ENCODE results near the genes TCAP, PNMT and GRB7.

DNA sequence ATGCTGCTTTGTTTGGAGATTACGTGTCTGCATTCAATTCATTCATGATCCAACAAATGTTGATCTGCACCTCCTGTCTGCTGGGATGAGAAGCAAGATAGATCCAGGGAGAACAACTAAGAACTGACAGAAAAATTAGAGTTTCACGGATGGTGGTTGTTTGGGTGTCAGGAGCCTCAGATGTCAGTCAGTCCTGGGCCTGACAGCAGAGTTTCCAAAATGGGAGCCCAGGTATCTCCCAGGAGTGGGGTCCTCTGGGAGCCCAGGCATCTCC is 25.8 kb downstream of the LASP1 start:
- RAMPAGE, long total RNA: no peak
- RRBS: no CpG with 5 or more reads among the region's 2 CpGs

GRCh38 chr17:38898078-38898607 is 28.3 kb downstream of the LASP1 start:
- RAMPAGE, long total RNA: no peak
- RRBS: no CpG with 5 or more reads among the region's 13 CpGs

DNA sequence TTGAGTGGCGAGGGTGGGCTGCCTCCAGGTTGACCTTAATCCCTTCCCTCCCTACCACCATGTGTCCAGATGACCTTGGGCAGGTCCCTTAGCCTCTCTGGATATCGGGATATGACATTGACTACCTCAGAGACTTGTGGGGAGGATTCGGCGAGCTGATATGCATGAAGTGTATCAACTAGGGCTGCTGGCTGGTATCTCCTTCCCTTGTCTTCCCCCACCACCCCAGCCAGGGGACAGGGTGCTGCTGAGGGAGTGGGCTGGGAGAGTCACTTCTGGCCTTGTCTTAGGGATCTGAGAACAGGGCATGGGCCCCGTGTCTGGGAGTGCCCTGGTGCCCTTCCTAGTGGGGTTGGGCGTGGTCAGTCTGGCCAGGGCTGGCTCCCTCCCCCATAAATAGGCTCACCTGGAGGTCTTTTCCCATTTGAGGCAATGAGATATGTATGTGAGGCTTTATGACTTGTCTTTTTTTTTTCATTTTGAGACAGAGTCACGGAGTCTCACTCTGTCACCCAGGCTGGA is 41.5 kb downstream of the LASP1 start:
- RAMPAGE, long total RNA: no peak
- RRBS: no CpG with 5 or more reads among the region's 7 CpGs

DNA sequence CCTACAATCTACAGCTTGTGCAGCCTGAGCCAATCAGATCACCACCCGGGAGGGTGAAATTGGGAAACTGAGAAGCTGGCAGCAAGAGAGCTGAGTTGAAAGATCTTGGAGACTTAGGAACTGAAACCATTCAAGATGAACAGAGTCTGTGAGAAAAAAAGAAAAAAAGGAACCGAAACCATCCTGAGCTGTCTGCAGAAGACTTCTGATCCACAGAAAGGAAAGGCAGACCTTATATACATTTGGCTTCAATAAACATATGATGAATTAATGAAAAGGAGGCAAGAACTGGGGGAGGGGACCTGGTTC is 32.7 kb downstream of the PLXDC1 start:
- RAMPAGE, long total RNA: no peak
- RRBS: no CpG with 5 or more reads among the region's 2 CpGs

GRCh38 chr17:39217776-39218303 is 7.9 kb downstream of the STAC2 start:
- RAMPAGE, long total RNA: no peak
- RRBS: no CpG with 5 or more reads among the region's 20 CpGs

GRCh38 chr17:39238115-39238563 is 12.4 kb upstream of the STAC2 start:
- RAMPAGE, long total RNA: no peak
- RRBS: no CpG with 5 or more reads among the region's 4 CpGs

DNA sequence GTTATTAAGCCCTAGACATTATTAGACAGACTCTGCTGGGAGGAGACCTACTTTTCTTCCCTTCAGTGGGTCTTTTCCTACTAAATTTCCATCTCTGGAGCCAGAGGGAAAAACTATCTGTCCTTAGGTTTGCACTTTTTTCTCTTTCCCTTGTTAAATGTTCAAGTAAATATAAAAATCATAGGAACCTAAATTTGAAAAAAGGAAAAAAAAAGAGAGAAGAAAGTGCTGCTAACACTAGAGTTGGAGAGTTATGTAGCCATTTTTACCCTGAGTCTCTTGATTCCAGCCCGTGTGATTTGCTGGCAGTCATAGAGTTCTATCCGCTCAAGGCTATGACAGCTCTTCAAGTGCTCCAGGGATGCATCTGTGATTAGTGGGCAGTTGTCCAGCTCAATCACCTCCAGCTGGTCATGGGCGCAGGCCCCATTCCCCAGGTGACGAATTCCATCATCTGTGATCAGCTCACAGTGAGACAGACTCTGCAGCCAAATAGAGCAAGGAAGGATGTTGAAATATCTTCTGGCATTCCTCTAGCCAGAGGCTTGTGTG is 38.2 kb upstream of the STAC2 start:
- RAMPAGE, long total RNA: no peak
- RRBS: no CpG with 5 or more reads among the region's 4 CpGs

- RAMPAGE, long total RNA: no peak
- RRBS: no CpG with 5 or more reads among the region's 6 CpGs
Measured at GRCh38 chr17:39405332-39406321, 4.2 kb upstream of the FBXL20 start.

DNA sequence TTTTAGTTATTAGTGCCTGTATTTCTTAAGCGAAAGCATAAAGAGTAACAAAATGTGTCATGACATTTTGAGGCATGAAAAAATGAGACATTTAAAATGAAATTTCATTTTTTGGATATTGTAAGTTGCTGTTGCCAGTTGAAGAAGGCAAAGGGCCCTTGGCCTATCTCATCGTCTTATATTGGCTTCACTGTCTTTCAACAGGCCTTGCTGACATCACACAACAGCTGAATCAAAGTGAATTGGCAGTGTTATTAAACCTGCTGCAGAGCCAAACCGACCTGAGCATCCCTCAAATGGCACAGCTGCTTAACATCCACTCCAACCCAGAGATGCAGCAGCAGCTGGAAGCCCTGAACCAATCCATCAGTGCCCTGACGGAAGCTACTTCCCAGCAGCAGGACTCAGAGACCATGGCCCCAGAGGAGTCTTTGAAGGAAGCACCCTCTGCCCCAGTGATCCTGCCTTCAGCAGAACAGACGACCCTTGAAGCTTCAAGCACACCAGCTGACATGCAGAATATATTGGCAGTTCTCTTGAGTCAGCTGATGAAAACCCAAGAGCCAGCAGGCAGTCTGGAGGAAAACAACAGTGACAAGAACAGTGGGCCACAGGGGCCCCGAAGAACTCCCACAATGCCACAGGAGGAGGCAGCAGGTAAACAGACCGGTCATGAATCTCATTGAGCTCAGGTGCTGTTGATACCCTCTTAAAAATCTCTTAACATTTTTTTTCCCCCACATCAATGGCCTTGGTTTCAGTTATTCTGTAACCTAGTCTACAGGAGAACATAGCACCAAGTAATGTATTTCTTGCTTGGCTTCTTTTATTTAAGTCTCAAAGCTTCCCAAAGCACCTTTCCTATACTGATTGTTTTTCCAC is 64.6 kb downstream of the CDK12 start:
- RAMPAGE, long total RNA: no peak
- RRBS: no CpG with 5 or more reads among the region's 7 CpGs

GRCh38 chr17:39617299-39618470 is 9.1 kb upstream of the PPP1R1B start:
- RAMPAGE, long total RNA: no peak
- RRBS: under 1% methylated on average over 54 of the region's 92 CpGs

- RAMPAGE, long total RNA: no peak
- RRBS: no CpG with 5 or more reads among the region's 3 CpGs
Measured at GRCh38 chr17:39664662-39665098, 469 bp upstream of the TCAP start.

GRCh38 chr17:39665099-39665541 is at the start of gene TCAP:
TSS of gene TCAP (plus strand) at chr17:39665349.
- RAMPAGE, long total RNA: no peak
- RRBS: 74% methylated on average over 3 of the region's 12 CpGs

DNA sequence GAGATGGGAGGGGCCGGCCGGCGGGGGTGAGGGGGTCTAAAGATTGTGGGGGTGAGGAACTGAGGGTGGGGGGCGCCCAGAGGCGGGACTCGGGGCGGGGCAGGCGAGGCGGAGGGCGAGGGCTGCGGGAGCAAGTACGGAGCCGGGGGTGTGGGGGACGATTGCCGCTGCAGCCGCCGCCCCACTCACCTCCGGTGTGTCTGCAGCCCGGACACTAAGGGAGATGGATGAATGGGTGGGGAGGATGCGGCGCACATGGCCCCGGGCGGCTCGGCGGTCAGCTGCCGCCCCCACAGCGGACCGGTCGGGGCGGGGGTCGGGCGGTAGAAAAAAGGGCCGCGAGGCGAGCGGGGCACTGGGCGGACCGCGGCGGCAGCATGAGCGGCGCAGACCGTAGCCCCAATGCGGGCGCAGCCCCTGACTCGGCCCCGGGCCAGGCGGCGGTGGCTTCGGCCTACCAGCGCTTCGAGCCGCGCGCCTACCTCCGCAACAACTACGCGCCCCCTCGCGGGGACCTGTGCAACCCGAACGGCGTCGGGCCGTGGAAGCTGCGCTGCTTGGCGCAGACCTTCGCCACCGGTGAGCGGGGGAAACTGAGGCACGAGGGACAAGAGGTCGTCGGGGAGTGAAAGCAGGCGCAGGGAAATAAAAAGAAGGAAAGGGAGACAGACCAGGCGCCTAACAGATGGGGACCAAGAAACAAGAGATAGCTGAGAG is at the start of gene PNMT:
Gene PNMT, plus strand, starts transcription at position 355 of the 717 bp plus-strand sequence.
- RAMPAGE, long total RNA: no peak
- RRBS: 1% methylated on average over 16 of the region's 75 CpGs

DNA sequence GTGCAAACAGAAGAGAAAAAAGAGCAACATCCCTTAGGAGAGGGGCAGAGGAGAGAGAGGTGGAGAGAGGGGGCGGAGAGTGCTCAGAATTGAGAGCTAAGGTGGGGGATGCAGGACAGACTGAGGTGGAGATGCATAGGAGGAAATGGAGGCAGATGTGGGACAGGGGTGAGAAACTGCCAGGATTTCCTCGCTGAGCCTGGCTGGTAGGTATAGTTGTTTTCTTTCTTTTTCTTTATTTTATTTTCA is 487 bp downstream of the PNMT start:
- RAMPAGE, long total RNA: no peak
- RRBS: no CpG with 5 or more reads among the region's 2 CpGs

GRCh38 chr17:39674753-39675406 is 6.6 kb downstream of the PNMT start:
- RAMPAGE, long total RNA: no peak
- RRBS: 15% methylated on average over 2 of the region's 11 CpGs

DNA sequence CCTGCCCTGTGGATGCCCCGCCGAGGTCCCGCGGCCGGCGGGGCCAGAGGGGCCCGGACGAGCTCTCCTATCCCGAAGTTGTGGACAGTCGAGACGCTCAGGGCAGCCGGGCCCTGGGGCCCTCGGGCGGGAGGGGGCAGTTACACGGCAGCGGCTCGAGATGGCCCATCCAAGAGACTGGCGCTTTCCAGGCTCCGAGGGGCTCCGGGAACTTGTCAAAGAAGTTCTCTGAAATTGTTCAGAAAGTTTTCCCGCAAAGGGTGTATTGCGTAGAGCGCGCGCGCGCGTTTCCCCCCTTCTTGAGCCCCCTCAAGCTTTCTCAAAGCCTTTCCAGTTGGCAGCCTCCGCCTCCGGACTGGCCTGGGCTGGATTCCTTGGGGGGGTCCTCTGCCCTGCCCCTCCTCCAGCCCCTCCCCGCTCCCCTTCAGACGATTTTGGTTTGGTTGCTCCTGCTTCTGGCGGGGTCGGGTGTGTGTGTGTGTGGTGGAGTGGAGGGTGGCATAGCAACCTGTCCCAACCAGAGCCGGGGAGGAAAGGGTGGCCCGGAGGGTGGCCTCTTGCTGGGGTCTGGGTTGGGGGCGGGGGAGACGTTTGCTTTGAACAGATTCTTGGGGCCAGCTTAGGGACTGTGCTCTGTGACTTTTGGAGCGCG is 614 bp downstream of the ERBB2 start:
- RAMPAGE, long total RNA: no peak
- RRBS: under 1% methylated on average over 11 of the region's 40 CpGs

- RAMPAGE, long total RNA: no peak
- RRBS: no CpG with 5 or more reads among the region's 11 CpGs
Measured at GRCh38 chr17:39701004-39702077, 1.5 kb downstream of the ERBB2 start.

- RAMPAGE, long total RNA: start-site peak on the plus strand at chr17:39737907-39737981, 57 and 20 reads in 2 replicates
- RRBS: no CpG with 5 or more reads among the region's 23 CpGs
Measured at GRCh38 chr17:39737209-39738058, at the start of gene GRB7. TSS of gene GRB7 (plus strand) at chr17:39737938.

DNA sequence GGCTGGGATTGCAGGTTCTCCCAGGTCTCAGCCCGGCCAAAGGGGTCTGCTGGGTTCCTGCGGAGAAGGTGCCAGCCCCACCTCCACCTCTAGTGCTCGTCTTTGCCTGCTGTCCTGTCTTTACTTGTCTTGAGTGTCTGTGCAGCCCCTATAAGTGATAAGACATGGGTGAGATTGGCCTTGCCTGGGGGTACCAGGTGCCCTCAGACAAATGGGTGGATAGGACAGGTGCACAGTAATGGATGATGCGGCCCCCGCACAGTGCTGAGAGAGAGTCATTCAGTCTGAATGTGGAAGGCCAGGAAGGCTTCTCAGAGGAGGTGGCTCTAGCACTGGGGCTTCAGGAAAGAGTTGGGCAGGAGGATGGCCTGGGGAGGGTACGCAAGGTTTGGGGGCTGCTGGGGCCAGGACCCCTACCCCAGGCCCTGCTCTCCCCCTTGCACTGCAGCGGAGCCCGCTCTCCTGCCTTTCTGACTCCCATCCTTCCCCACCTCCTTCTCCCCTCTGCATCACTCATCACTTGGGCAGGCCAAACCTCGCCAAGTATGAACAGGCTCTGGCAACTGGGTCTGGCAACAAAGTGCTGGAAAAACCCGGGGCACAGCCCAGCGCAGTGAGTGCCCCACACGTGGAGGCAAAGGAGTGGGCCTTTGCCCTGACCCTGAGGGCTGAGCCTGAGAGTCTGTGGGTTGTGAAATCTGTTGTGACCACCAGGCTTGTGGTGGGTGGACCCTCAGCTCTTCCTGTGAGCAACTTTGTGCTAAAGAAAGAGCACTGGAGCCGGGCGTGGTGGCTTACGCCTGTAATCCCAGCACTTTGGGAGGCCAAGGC is 3.4 kb downstream of the GRB7 start:
- RAMPAGE, long total RNA: no peak
- RRBS: no CpG with 5 or more reads among the region's 15 CpGs

GRCh38 chr17:39742292-39742774 is 4.6 kb downstream of the GRB7 start:
- RAMPAGE, long total RNA: no peak
- RRBS: 91% methylated on average over 3 of the region's 13 CpGs